Epithelial cell of proximal tubule (primary cell): ENCODE measurements around the genes CGNL1 and ADAM10.

GRCh38 chr15:57286399-57287051 is 89.8 kb upstream of the CGNL1 start:
- RAMPAGE, long total RNA, result no peak
- RRBS, result no CpG with 5 or more reads among the region's 8 CpGs

GRCh38 chr15:57376085-57376617 is at the start of gene CGNL1:
Gene CGNL1, plus strand, starts transcription at chr15:57376505.
- RAMPAGE, long total RNA, result no peak
- RRBS, result 1% methylated on average over 29 of the region's 59 CpGs

GRCh38 chr15:57477563-57478637 is 101.6 kb downstream of the CGNL1 start:
- RAMPAGE, long total RNA, result no peak
- RRBS, result no CpG with 5 or more reads among the region's 9 CpGs

GRCh38 chr15:57554690-57555218 is 37.0 kb upstream of the MYZAP start:
- RAMPAGE, long total RNA, result no peak
- RRBS, result no CpG with 5 or more reads among the region's 10 CpGs

GRCh38 chr15:58148627-58149386 is 10.6 kb downstream of the AQP9 start:
- RAMPAGE, long total RNA, result no peak
- RRBS, result no CpG with 5 or more reads among the region's 3 CpGs

- RAMPAGE, long total RNA, result no peak
- RRBS, result no CpG with 5 or more reads among the region's 10 CpGs
Measured at GRCh38 chr15:58330020-58330913, 101.5 kb upstream of the LIPC start.

DNA sequence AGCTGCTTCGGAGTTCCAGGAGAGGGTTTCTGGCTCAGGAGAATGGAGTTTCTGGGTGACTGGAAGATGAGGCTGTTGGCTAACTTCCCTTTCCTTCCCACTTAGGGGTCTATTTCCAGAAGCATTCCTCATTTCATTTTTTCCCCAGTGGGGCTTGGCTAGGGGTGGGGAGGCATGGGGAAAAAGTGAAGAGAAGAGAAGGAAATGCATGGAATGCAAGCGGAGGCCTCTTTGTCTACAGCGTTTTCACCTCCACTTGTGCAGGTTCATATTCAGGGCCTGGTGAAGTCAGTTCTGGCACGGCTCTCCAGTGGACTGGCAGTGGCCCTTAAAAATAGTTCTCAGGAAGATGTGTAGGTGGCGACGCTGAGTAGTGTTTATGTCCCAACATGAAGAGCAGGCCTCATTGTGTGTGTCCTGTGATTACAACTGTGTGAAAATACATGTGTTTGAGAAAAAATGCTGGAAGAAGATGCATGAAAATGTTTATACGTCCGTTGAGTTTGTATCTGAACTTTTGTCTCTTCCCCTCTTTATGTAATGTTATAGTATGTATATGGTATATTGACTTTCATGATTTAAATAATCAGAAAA is 7.1 kb downstream of the LIPC start:
- RAMPAGE, long total RNA, result no peak
- RRBS, result no CpG with 5 or more reads among the region's 8 CpGs

DNA sequence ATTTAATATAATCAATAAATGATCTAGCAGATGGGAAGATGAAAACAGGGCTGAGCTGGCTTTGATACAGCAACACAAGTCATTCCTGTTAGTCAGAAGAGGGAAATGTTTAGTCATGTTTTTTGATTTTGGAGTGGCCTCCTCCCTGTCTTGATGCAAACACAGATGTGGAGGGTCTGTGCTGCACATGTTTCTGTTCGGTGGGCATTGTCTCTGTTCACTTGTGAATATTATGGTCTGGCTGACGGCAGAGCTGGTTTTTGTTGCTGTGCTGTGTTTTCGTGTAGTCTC is 9.9 kb downstream of the LIPC start:
- RAMPAGE, long total RNA, result no peak
- RRBS, result no CpG with 5 or more reads among the region's 3 CpGs

- RAMPAGE, long total RNA, result no peak
- RRBS, result no CpG with 5 or more reads among the region's 15 CpGs
Measured at GRCh38 chr15:58467082-58467656, 35.4 kb downstream of the LIPC start.

- RAMPAGE, long total RNA, result no peak
- RRBS, result no CpG with 5 or more reads among the region's 2 CpGs
Measured at GRCh38 chr15:58517142-58517448, 85.3 kb downstream of the LIPC start.

DNA sequence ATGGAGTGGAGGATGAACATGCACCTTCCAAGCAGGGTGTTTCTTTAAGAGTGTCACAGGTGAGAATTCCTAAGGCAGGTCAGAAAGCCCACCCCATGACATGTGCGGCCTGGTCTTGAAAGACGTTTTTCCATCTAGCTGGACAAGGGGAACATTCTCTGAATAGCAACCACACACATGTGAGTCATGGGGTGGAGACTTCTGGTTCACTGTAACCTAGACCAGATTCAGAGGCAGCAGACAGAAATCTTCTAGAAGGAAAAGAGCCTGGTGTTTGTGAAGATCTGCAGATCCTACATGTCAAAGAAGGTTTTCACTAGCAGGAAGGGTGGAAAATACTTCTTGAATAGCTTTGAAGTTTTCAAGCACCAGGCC is 17.8 kb downstream of the ADAM10 start:
- RAMPAGE, long total RNA, result no peak
- RRBS, result no CpG with 5 or more reads among the region's 2 CpGs

DNA sequence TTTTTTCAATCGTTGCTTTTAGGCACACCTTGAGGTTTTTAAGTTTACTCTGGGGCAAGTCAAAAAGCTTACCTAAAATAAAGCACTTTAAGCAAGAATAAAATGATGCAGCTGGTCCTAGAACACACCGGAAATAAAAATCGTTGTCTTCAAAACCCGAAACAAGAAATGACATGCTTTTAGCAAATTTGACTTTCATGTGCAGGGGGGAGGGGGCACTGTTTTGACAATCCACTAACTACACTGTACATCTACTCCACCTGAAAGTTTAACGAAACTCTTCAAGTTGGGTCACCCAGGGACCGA is 1.2 kb downstream of the ADAM10 start:
- RAMPAGE, long total RNA, result no peak
- RRBS, result no CpG with 5 or more reads among the region's 6 CpGs

DNA sequence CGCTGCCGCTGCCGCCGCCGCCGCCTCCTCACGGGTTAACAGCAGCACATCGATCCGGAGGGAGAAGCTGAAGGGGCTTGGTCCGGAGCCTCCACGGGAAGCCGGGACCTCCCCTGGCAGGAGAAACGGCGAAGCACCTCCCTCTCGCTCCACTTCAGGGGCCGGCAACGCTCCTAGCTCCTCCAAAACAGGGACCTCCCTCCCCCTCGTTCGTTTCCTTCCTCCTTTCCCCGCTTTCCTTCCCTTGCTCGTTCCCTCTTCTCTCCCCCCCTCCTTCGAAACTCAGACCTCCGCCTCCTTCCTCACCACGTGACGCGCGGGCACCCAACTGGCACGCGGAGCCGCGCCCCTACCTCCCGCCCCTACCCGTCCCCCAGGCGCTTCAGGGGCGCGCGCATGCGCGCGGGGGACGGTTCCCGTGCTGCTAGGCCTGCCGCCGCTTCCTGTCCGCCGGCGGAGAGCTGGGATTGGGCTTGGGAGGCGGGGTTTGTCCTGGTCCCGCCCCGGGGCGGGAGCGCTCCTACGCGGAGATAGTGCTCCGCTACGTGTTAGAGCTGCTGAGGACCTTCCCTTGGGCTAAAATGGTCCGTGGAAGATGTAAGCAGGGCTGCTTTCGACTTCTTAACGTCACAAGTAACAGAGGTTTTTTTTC is at the start of gene ADAM10:
ADAM10 (minus strand) TSS at position 169 of the 652 bp plus-strand sequence.
- RAMPAGE, long total RNA, result start-site peak on the minus strand centred at position 162 of the sequence, 177 bp wide, 1,155 and 213 reads in 2 replicates
- RRBS, result 3% methylated on average over 10 of the region's 59 CpGs

DNA sequence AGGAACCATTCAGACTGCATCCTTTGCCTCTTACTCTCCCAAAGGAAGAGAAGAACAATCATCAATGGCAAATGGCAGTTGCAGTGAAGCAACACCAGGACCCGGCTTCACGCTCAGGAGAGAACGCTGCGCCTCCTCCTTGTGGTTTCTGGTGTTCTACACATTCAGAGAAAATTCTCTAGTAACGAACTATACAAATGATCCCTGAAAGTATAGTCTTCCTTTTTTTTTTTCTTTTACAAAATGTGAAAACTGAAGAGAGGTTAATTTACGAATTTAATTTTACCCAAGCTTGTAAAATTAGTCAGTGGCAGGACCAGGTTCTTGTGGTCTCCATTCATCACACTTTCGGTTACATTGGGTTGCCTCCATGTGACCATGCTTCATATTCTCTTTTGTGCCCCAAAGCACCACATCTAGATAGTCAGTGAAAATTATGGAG is 10.6 kb upstream of the MINDY2 start:
- RAMPAGE, long total RNA, result no peak
- RRBS, result no CpG with 5 or more reads among the region's 7 CpGs

DNA sequence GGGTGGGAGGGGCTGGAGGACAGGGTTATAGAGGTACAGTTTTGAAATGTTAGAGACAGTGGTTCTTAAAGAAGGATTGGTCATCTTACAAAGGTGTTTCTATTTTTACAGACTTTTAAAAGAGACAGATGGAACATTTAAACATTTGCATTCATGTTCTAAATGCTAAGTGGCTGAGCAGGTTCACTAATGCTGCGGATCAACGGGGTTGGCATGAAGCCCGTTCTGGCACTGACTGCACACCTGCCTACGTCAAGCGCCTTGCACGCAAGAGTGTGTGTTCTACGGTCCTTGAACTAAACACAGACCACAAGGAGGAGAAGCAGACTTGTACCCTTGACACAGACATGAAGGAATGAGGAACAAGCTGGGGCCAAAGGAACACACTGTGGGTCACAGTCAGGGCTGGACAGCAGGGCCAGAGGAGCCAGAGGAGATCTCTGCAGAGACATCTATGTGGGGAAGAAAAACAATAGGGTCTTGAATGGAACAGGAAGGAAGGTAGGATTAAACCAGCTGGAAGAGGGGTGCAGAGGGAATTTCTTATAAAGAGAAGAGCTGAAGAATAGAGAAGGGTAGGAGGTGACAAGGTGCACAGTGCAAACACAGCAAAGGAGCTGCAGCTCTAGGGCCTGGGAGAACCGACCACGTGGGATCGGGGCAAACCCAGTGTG is 47.9 kb upstream of the LDHAL6B start:
- RAMPAGE, long total RNA, result no peak
- RRBS, result no CpG with 5 or more reads among the region's 10 CpGs

DNA sequence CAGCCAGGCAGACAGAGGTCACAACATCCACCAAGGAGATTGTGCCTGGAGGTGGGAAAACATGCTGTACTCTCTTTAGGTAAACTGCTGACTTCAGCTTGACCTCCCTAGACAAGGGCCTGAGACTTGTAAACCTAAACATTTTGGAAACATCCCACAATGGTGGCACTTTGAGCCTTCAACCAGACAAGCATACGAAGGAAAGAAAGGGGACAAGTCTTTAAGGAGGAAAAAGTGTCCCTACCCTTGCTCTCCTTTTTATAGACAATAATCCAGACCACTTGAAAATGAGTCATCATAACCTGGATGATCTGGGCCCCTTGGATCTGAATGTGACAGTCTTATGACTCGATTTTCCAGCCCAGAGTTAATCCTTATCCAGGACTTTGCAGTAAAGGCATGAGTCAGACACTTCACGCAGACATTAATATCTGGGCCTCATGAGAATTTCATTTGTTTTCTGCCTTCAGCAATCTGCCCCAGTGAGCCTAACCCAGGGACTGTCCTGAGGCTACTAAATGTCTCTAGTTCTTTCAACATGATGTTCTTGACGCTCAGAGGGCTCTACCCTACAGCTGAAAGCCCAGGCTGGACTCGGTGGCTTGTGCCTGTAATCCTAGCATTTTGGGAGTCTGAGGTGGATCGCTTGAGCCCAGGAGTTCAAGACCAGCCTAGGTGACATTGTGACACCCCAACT is 6.6 kb upstream of the LDHAL6B start:
- RAMPAGE, long total RNA, result no peak
- RRBS, result no CpG with 5 or more reads among the region's 6 CpGs

DNA sequence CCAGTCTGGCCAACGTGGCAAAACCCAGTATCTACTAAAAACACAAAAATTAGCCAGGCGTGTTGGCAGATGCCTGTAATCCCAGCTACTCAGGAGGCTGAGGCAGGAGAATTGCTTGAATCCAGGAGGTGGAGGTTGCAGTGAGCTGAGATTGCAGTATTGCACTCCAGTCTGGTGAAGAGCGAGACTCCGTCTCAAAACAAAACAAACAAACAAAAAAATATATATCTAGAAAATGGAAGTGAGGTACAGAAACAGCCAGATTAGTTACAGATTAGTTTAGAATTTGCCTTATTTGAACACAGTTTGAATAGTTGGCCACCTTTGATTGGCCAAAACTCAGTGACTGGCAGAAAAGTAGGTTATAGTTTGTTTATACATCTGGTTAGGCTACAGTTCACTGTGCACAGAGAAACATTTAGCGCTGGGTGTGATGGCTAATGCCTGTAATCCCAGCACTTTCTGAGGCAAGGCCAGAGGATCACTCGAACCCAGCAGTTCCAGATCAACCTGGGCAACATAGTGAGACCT is 51.6 kb downstream of the LDHAL6B start:
- RAMPAGE, long total RNA, result no peak
- RRBS, result no CpG with 5 or more reads among the region's 6 CpGs

DNA sequence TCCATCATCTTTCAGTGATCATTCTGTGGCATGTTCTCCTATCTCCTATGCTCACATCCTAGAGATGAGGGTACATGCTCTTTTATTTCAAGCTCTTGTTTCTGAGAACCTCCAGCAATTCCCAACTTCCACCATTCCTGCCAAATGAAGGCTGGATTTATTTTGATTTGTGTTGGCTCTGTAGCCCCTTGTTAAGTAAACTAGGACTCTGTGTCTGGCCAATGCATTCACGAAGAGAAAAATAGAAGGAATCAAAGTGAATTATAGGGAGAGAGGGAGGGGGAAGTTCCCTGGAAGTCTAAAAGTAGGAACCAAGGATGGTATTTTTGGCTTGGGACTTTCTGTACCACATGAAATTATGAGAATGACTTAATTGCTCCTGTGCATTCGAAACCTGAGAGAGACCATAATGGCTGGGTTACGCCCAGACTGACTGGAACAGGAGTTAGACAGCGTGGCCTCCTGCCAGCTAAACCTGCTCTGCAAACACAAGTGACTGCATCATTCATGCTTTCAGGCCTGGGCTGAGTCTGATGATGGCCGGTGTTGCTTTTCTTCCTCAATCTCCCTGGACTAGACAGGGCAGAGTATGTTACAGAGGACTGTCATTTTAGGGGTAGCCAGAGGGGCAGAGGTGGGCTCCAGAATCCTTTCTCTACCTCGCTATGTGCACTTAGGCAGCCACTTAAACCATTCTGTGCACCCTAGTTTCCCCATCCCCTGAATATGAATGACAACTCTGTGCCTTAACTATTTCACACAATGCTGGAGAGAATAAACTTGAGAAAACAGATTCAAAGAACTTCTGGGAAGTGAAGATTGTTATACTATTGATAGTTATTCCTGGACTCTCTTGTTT is 58.9 kb downstream of the MYO1E start:
- RAMPAGE, long total RNA, result no peak
- RRBS, result no CpG with 5 or more reads among the region's 6 CpGs

DNA sequence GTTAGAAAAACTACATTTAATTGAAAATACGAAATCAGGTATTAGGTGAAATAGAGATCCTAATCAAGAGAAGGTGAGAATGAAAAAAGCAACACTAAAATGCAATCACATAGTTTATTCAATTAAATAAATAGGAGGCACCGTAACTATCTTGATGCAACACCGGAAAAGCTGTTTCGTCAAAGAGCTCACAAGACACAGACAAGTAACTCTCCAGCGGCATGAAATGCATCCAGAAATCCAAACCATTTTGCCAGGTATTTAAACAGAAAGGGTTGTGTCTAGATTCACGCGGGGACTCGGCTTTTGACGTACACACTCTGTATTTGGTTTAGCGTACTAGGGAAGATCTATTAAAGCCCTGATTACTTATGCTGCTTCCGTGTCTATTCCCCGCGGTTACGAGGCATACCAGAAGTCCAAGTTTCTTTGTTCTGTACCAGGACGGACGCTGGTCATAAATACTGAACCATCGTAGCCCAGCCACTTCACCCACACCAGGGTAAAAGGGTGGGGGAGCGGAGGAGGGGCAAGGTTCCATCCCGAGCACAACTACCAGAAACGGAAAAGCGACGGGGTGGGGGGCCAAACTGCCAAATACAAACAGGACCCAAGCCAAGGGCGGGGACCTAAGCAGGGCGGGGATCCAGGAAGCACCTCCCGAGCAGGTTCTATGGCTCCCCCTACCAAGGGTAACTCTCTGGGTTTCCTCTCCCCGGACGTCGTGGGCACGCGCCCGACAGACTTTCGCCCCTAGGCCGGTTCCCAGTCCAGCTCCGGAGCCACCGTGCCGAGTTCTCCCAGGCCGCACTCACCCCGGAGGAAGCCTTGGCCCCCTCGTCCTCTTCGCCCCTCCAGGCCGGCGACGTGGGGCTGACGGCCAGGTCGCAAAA is 554 bp downstream of the BNIP2 start:
- RAMPAGE, long total RNA, result no peak
- RRBS, result 1% methylated on average over 20 of the region's 45 CpGs

- RAMPAGE, long total RNA, result no peak
- RRBS, result no CpG with 5 or more reads among the region's 9 CpGs
Measured at GRCh38 chr15:59814301-59814838, 125.2 kb upstream of the BNIP2 start.